AG04449 (cell line): Measurements from ENCODE around the gene PLXNA2.

GRCh38 chr1:207826291-207827392 lies 74.8 kb downstream of the CD46 start:
- RRBS = 48% methylated on average over 2 of the region's 21 CpGs

GRCh38 chr1:207872077-207872407 lies 38.9 kb downstream of the CD34 start:
- RRBS = no CpG with 5 or more reads among the region's 4 CpGs

DNA sequence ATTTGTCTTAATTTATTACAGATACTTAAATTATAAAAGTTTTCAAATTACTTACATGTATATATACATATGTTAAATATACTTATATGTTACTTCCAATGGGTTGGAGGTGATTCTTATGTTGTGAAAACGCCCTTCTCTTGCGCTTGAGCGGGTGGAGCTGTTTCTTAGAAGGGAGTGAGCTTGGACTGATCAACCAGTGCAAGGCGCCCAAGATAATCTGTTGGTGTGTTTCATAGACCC lies 6.0 kb upstream of the CD34 start:
- RRBS = no CpG with 5 or more reads among the region's 4 CpGs

DNA sequence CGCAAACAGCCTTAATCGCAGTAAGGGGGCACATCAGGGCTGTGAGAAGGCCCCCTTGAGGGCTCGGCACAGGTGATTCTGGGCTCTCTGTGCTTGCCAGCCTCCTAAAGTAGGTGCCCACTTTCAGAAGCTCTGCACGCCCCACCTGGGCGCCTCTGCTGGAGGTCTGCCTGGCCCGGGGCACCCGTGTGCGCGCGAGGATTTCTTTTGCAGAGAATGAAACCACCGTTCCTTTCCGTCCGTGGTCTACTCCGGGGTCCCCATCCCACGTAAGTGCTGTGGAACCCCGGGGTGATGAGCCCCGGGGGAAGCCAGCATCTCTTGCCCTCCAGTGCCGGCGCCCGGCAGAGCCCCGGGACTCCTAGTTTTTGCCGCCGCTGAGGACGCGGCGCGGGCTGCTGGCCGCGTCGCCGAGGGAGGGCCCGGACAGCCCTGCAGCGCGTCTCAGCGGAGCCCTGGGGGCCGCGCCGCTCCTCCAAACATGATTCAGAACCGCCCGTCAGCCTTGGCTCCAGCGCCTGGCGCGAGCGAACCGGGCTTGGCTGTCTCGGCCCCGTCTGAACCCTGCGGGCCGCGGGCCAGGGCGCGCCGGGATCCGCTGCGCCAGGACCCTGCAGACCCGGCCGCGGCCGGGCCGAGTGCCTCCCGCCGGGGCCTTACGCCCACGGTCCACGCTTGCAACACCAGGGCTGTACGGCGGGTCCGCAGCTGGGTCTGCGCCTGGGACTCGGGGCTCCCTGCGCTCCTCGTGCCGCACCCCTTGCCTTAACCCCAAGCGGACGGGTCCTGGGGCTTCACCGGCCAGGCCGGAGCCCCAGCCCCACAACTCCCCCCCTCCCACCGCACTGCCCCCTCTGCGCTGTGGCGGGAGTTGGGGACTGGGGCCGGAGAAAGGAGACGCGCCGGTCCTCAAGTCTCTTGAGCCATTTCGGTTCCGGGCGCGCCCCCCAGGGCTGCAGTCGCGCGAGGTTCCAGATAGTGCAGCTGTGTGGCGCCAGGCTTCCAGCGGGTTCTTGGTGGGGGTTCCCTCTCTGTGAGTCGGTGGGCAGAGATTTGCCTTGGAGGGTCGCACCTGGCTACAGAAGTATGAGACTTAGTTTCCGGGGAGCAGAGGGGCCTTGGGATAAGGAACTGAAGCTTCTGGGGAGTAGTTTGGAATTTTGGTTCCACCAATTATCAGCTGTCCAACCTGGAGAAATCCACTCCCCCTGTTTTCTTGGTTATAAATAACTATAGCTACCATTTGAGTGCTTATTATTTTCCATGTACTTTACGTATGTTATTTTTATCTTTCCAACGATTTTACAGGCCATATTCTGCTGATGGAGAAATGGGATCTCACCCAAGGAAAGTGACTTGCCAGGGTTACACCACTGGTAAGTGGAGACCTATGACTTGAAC lies 48.4 kb upstream of the CD34 start:
- RRBS = 31% methylated on average over 39 of the region's 98 CpGs

GRCh38 chr1:207962420-207963246 lies 51.7 kb upstream of the CD34 start:
- RRBS = 19% methylated on average over 3 of the region's 20 CpGs

DNA sequence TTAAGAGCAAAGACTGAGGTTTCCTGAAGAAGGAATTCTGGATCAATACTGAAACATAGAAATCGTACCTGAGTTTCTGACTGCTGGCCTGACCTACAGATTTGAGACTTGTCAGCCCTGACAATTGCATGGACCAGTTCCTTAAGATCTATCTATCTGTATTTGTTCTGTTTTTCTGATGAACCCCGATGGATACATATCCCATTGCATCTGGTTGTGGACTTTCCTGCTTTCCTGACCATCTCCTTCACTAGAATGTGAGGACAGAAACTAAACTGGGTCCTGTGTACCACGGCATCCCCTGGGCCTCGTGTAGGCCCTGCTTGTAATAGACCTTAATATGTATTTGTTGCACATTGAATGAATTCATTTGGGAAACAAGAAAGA lies 81.6 kb upstream of the CD34 start:
- RRBS = no CpG with 5 or more reads among the region's 4 CpGs

DNA sequence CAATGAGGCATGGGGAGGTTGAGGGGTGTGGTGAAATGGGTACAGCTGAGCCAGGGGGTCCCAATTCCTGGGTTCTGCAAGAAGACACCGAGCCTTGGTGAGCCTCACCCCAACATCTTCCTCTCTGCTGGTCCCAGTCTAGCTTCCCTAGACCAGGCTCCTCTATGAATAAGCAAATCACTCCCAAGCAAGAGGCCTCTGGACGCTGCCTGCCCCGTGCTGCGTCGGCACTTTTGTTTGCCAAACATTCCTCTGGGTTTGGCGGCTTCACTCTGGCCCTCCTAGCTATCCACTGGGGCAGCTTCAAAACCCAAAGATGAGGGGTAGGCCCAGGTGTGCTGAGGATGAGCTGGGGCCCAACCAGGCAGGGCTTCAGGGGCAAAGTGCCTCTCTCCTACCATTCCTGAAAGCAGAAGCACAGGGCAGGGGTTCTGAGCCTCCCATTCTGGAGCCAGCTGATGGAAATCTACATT lies 137.1 kb upstream of the CD34 start:
- RRBS = no CpG with 5 or more reads among the region's 6 CpGs

DNA sequence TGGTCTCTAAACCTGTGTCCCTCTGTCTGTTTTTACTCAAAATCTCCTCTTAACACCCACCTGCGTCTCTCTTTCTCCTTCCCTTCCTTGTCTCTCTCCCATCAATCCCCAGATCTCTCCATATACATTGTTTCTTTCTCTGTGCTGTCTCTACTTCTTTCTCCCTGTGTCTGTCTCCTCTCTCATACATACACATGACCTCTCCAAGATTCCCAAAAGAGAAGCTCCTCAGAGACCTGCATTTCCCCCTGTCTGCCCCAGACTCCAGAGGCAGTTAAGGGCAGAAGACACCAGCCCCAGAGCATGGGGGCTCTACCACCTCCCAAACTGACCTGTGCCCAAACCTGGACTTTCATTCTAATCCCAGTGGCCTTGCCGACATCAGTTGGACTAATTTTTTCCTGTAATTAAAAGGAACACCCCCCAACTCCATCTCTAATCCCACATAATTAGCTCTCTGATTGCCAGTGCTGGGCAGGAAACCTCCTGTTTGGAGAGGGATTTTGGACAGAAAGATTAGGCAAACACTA lies 85.9 kb downstream of the PLXNA2 start:
- RRBS = no CpG with 5 or more reads among the region's 2 CpGs

DNA sequence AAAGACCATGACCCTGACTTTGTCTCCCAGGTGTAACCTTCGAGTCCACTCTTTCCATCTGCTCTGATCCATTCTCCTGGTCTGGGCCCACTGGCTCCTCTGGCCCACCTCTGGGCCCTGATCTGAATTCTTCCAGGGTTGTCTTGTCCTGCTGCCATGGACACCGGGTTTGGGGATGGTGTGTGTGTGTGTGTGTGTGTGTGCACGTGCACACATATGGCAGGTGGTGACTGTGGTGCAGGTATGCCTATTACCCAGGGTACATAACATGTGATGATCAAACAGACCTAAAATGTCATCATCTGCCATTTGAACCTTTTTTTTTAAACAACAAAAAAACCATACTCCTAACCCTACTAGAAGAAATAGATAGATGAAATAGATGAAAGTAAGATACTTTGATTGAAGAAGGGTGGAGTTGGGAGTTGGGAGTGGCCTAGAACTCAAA lies 52.0 kb downstream of the PLXNA2 start:
- RRBS = no CpG with 5 or more reads among the region's 3 CpGs

- RRBS = no CpG with 5 or more reads among the region's 3 CpGs
Observed at GRCh38 chr1:208203878-208204090, 40.4 kb downstream of the PLXNA2 start.

- RRBS = no CpG with 5 or more reads among the region's 11 CpGs
Observed at GRCh38 chr1:208222293-208222824, 21.8 kb downstream of the PLXNA2 start.

DNA sequence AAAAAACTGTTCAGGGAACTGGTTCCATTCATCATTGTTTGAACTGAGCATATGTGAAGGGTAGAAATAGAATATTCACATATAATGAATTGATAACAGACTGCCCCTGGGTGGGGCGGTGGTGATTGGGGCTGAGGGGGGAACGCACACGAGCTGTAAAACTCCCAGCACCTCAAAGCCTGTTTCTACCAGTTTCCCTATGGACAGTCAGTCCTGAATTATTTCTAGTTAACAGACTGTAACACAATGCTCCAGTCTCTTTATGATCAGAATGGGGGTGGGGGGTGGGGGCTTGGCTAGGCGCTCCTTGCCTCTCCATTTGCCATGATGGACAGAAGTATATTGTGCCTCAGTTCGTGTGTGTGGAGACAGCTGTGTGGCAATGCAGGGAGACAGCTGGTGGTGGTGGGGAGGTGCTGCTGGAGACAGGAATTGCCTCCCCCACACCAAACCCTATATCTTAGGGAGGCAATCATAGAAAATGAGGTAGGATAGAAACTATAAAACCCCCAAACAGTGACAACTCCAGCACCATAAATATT lies 3.6 kb downstream of the PLXNA2 start:
- RRBS = no CpG with 5 or more reads among the region's 5 CpGs

GRCh38 chr1:208243566-208244757 lies at the start of gene PLXNA2:
TSS of gene PLXNA2 (minus strand) at chr1:208244384.
- RRBS = 2% methylated on average over 57 of the region's 124 CpGs

DNA sequence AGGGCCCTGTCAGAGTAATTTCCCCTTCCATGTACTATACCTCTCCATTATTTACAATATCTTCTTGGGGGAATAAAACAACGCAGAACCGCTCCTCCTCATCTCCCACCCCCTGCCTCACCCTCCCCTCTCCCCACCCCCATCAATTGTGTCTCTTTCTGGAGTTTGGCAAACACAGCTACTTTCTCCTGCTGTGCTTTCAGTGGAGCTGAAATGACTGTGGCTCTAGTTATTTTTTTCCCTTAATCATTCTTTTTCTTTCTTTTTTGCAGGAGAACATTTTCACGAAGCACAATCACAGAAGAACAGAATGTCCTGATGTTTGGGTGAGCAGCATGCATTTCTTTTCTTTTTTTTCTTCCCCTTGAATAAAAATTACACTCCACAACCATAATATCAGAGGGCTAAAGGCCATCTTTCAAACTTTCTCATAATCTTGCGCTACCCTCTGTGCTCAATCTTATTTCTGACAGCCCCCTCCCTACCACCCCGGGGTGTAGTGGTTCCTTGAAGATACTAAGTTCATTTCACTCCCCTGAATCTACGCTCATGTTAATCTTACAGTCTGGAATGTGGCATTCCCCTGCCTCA lies 8.8 kb upstream of the PLXNA2 start:
- RRBS = no CpG with 5 or more reads among the region's 6 CpGs

DNA sequence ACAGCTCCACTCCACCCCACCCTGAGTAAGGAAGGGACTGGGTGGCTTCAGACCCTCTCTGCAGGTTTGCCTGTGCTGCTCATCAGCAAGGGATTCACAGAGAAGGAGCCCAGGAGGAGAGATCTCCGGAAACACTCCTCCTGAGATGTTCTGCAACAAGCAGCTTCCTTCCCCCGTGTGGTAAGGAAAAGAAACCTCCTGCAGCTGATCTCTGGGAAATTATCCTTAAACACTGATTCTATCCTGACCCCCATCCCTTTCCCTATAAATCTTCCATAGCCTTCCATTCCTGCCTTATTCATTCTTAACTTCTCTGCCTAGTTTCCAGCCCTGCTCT lies 373.7 kb upstream of the CAMK1G start:
- RRBS = no CpG with 5 or more reads among the region's 2 CpGs

DNA sequence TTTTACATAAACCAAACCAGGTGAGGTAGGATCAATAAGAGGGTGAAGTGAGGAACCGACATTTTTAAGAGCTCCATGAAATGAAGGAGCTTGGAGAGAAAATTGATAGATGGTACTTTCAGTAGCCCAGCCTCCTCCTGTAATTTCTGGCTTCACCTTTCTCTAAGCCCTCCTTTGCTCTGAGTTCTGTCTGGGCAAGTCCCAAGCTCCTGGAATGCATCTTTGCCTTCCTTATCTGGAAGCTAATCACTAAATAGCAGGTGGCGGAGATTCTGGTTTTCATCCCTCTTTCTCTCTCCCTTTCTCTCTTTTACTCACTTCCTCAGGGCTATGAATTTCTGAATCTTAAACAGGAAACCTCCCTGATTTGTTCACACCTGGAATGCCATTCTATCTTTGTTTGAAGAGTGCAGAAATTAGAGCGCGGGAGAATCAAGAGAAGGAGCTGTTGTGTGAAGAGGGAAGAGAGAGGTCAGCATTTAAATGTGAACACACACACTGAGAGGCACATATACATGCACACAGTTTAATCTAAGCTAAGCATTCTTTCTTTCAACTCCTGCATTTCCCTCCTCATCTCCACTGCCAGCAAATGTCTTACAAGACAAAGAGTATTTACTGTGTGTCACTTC lies 199.5 kb upstream of the CAMK1G start:
- RRBS = no CpG with 5 or more reads among the region's 4 CpGs

GRCh38 chr1:209430821-209431452 lies 152.6 kb upstream of the CAMK1G start:
- RRBS = no CpG with 5 or more reads among the region's 6 CpGs

GRCh38 chr1:209623363-209623852 lies 28.8 kb downstream of the LAMB3 start:
- RRBS = 67% methylated on average over 11 of the region's 15 CpGs

GRCh38 chr1:209626783-209627531 lies 25.3 kb downstream of the LAMB3 start:
- RRBS = no CpG with 5 or more reads among the region's 23 CpGs

DNA sequence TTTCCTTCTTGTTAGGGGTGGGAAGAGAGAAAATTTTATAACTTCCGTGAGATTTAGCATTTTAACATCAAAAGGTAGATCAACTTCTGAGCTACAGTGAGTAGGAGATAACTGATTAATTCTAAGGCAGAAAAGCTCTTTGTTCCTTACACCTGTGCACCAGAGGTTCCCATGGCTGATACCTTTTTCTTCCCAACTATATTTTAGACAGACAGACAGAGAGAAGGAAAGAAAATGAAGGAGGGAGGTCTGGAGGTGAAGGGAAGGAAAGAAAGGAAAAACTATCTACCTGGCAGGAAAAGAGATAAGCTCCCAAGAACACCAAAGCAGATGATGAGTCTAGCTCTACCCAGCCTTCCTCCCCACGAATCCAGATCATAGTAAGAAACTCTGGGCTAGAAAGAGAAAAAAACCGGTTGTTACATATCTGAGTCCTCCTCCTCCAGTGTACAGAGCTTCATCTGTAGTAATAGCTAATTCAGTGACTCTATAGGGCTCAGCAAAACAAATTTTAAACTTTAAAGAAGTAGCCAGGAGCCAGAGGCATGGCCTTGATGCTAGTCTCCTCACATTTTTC lies 1.5 kb downstream of the G0S2 start:
- RRBS = no CpG with 5 or more reads among the region's 3 CpGs